ENCODE measurements around a stretch of chr2.

- PRO-cap: no peak
These were observed 367.3 kb downstream of the NCKAP5 start for GRCh38 chr2:133200865-133201414.

- PRO-cap: no peak
These were observed 21.6 kb downstream of the NCKAP5 start for GRCh38 chr2:133546745-133546968.

GRCh38 chr2:133674181-133675350, 106.3 kb upstream of the NCKAP5 start:
- PRO-cap: no peak

GRCh38 chr2:134141365-134142270, 112.3 kb upstream of the MGAT5 start:
- PRO-cap: no peak

DNA sequence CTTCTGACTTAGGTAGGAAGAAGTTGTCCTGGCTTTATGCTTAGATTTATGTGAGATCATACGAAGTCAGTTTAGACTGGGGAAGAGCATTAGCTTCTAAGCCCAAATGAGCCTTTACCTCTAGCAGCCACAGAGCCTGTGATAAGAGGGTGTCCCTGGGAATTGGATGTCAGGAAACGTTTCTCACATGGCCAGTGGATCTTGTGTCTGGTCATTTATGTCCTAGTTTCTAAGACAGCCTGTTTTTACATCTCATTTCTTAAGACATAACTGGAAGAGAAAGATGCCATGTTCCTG, 79.9 kb upstream of the MGAT5 start:
- PRO-cap: no peak

DNA sequence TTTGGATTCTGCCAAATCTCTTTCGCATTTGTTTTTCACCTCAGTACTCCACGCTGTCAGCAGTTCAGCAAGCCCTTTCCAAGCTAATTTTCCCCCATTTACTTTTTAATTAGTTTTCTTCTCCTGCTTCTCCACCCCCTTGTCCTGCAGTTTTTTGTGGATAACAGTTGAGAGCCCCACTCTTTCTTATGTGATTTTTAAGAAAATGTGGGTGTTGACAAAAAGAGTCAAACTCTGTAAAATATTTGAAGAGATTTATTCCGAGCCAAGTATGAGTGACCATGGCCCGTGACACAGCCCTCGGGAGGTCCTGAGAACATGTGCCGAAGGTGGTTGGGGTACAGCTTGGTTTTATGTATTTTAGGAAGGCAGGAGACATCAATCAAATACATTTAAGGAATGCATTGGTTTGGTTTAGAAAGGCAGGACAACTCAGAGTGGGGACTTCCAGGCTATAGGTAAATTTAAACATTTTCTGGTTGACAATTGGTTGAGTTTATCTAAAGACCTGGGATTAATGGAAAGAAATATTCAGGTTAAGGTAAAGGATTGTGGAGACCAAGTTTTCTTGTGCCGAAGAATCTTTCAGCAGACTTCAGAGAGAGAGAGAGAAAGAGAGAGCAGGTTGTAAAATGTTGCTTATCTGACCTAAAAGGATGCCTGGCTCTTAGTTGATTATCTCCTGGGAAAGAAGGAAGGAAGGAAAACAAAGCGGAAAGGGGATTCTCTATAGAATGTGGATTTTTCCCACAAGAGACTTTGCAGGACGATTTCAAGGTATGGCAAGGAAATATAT, 32.8 kb upstream of the MGAT5 start:
- PRO-cap: no peak

DNA sequence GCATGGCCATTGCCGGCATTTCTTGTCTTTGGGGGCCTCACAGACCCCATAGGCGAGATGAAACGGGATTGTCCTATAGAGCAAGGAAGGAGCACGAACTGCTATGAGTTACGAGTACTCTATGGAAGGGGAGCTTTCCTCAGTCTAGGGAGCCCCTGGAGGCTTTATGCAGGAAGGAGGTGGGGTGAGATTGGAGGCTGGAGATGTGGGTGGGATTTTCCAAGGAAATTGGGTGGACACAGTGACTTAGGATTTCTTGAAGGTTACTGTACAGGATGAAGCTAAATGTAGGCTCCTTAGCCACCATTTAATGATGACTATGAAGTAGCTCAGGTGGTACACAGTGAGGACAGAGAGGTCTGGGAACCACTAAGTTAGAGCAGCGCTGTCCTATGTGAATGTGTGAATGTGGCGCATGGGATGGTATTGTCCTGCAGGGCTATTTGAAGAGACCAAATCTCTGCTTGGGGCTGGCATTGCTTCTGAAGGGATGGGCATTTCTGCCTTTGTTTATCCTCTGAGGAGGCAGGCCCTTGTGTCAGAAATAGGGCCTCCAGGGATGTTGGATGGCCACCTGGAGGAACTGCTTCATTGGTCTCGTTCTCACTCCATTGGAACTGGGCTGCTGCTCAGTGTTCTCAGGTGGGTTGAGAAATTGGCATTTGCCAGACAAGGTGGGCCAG, 5.4 kb upstream of the MGAT5 start:
- PRO-cap: no peak

GRCh38 chr2:134258453-134258984, 4.6 kb downstream of the MGAT5 start:
- PRO-cap: bidirectional peak, plus-strand start at chr2:134258850, minus-strand start at chr2:134258761

GRCh38 chr2:134361499-134362067, 107.7 kb downstream of the MGAT5 start:
- PRO-cap: no peak

DNA sequence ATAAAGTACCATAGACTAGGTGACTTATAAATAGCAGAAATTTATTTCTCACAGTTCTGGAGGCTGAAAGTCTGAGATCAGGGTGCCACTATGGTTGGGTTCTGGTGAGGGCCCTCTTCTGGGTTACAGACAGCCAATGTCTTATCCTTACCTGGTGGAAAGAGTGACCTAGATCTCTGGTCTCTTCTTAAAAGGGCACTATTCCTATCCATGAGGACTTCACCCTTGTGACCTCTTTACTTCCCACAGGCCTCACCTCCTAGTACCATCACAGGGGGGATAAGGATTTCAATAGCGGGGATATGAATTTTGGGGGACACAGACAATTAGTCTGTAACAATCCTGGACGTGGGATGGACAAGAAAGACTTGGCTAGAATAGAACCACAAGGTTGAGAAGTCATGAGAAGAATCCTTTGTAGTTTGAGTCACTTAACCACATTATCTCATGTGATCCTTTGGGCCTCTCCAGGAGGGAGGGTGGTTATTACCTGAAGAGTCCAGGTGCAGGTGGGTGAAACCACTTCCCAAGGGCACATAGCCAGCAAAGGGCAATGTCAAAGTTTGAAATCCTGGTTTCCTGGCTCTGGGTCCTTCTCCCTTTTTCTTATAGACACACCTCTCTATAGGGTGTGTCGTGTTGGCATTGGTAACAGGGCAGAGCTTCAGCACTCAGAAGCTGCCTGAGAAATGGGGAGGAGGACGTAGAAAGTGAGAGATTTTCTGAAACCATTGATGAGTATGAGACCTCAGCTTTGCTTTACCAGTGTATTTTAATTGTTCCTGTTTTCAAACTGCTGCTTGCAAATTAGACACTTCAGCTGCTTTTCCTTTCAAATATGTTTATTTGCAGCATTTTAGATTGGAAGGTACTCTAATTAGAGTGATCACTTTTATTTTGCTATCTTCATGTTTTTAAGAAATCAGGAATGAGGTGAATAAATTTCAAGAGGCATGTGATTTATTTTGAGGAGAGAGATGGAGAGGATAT, 137.8 kb downstream of the MGAT5 start:
- PRO-cap: no peak

GRCh38 chr2:134918929-134919307, 296 bp downstream of the CCNT2 start:
- PRO-cap: no peak

GRCh38 chr2:134961120-134961976, 42.7 kb downstream of the CCNT2 start:
- PRO-cap: no peak

GRCh38 chr2:135635574-135636557, 104.6 kb downstream of the R3HDM1 start:
- PRO-cap: no peak

GRCh38 chr2:135638509-135639328, 102.9 kb upstream of the UBXN4 start:
- PRO-cap: no peak

DNA sequence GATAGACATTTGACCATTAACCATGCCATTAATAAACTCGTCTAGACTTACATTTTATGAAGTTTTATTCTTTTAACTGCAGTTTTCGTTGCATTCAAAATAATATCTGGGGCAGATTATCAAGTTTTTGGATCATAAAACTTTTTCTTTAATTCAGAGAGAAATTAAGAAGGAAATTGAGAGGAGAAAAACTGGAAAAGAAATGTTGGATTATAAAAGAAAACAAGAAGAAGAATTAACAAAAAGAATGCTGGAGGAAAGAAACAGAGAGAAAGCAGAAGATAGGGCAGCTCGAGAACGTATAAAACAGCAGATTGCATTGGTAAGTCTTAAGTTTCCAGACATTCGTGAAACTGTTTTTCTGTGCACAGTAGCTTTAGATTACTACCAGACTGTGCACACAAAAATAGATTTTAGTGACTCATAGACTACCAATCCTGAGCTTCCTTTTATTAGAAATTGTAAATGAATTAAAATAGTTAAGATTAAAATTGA, 28.8 kb downstream of the UBXN4 start:
- PRO-cap: no peak

GRCh38 chr2:135960973-135961245, 24.5 kb downstream of the DARS1 start:
- PRO-cap: bidirectional peak, plus-strand start at chr2:135961162, minus-strand start at chr2:135961137

DNA sequence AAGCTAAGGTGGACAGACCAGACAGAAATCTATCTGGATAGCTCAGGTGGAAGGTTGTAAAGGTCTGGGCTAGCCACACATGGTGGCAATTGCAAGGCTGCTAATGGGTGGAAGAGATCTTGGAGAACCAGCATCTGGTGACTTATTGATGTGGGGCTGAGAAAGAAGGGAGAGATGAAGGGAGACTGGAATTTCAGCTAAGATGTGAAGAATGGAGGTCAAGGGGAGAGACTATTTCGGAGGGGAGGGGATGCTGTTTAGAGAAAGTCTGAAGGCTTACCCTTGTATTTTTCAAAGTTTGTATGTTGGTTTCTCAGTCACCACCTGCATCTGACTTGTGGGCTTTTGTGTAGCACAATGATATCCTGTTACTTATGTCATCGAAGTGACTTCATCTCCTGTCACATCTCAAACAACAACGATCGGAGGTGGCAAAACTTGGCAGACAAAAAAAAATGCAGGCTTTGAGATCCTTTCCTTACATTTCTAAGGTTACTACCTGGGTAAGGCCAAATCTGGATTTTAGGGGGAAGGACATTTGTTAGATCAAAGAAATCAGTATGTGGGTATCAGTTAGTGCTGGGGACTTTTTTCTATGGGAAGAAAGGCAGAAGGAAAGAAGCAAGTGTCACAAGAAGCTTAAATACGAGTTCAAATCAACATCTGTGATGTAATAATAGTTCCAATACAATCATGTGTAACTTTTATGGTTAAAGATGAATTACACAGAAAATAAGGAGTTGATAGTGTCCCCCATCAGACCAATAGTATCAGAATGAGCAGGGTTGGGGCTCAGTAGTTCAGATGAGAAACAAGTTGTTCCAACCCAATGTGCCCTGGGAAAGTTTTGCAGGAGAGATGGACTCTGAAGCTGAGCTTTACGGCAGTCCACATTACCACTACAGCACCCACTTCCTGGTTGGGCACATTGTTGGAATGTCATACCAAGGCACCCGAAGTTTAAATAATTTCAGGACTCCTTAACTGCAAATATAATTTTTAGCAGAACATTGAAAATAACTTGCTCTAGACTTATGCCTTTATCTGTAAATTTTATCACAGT, 11.8 kb upstream of the CXCR4 start:
- PRO-cap: bidirectional peak, plus-strand start at position 418 of the sequence, minus-strand start at position 332 of the sequence; bidirectional peak, plus-strand start at position 773 of the sequence, minus-strand start at position 595 of the sequence

DNA sequence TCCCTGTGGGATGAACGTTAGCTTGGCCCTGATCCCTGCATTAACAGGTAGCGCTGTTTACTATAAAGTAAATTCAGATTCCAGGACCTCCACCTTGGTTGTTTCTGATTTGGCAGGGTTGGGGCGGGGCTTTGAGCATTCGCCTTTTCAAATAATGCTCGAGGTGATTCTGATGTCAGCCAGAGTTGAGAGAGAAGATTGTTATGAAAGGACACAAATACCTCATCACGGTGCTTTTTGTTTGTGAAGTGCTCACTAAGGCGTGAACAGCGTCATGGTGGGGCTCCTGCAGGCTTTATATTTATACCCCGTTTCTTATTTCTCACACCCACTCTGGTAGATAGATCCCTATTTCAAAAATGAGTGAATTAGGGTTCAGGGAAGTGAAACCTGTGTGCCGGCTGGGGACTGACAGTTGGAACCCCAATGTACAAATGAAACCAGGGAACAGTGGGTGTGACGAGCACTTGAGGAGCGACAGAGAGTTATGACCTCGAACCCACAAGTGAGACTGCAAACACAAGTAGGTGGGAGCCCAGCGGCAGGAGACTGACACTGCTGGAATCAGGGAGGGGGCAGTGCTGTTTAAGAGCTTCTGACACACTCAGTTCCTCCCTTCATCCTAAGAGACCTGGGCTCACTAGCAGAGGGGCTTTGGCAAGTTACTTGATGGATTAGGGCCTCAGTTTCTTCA, 14.2 kb upstream of the CXCR4 start:
- PRO-cap: bidirectional peak, plus-strand start at position 182 of the sequence, minus-strand start at position 106 of the sequence; bidirectional peak, plus-strand start at position 447 of the sequence, minus-strand start at position 436 of the sequence; bidirectional peak, plus-strand start at position 516 of the sequence, minus-strand start at position 507 of the sequence

DNA sequence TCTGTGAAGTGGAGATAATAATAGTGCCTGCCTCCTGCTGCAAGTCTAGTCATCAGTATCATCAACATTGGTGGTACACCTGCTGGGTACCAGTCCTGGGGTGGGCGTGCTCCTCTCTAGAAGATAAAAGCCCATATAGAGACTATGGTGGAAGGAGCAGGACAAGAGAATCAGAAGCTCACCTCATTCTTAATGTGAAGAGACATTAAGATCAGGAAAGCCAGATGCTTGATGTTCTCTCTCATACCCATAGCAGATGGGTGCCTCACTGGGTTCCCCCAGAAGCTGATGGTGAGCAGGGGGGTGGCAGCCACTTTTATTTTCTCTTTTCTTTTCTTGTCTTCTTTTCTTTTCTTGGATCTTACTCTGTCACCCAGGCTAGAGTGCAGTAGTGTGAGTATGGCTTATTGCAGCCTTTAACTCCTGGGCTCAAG, 14.8 kb upstream of the CXCR4 start:
- PRO-cap: unidirectional peak, plus-strand start at position 281 of the sequence

DNA sequence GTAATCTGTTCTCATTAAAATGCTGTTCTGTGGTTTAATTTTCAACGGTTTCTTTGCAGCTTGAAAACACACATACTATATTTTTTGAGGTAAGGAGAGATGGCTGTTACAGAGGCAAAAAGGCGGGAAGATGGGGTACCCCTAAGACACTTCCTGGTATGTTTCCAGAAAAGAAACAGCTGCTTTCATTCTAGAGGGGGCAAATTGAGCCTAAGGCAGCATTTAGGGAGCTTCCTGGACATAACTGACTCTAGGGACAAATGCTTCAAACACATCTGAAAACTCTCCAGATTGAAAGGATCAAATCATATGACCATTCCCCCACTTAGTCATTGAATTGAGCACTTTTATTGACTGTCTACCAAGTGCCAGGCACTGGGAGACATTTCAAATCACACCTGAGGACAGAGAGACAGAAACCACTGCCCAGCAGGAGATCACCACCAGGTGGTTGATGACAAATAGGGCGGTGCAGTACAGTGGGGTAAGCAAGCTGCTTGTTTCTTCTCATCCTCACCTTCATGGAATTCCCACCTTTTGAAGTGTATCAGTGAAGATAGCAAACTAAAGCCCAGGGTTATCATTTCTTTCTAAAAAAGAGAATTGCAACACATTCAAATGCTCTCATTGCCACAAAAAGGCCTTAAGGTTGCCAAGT, 18.9 kb upstream of the CXCR4 start:
- PRO-cap: bidirectional peak, plus-strand start at position 353 of the sequence, minus-strand start at position 246 of the sequence; bidirectional peak, plus-strand start at position 454 of the sequence, minus-strand start at position 389 of the sequence

Data from colic lymph node (tissue), 1 donor.